Frontal cortex (tissue), 2 donors: Measurements from ENCODE around the gene UBE4A.

DNA sequence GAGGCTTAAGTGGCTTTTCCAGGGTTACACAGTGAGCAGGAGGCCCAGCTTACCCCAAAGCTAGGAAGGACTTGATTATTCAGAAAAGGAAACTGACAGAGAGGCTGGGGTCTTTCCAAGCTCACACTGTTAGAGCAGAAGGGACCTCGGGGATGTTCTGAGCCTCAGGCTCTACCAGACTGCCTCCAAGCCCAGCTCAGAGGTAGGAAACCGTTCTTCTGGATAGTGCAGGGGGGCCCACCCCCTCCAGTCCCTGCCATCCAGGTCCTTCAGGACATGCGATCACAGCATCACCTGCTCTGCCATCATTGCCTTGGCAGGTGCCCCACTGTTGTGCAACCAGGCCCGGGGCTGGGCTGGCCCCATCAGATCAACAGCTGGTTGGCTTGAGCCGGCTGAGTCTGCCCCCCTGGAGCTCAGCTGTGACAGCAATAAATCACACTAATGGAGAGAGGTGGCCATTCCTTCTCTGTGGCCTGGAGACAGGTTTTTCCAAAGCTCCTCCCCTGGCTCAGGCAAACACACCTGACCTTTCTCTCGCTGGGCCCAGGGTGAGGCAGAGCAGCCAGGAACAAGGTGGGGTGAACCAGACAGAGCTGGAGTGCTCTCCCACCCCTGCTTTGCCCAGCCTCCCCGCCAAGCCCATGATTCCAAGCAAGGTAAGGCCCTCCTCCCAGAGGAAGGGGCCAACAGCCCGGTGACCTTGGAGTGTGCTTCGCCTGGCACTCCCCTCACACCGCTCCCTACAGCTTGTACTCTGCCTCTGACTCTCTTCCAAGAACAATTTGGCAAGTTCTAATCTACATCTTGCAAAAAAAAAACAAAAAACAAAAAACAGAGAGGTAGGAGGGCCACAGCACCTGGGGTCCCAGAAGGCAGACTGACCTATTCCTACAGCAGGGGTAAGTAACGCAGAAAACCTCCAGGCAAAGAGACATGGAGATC, 8.9 kb upstream of the FXYD2 start:
- RAMPAGE, long total RNA, result no peak

GRCh38 chr11:117837326-117838241, 13.0 kb upstream of the FXYD2 start:
- RAMPAGE, long total RNA, result no peak

DNA sequence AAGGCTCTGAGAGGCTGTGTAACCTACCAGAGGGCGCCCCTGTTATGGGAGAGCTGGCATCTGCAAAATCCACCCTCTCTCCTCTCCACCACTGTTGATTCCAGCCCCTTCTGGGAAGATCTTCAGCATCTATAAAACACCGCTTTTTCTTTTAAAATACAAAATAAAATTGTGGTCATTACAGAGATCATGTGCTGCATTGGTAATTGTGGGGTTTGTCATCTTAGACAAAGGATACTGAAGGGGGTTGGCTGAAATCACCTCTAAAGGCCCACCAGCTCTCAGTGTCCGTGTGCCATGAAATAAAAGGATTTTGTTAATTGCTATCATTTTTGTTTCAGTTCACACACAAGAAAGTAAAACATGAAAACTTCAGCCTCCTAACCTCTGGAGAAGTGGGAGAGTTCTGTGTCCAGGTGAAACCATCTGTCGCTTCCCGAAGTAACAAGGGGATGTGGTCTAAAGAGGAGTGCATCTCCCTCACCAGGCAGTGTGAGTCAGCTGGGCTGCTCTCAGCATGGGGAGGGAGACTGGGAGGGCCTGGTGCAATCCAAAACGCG, 7.5 kb downstream of the IL10RA start:
- RAMPAGE, long total RNA, result no peak

- RAMPAGE, long total RNA, result no peak
Measured at GRCh38 chr11:117998726-117999613, 12.8 kb downstream of the IL10RA start.

DNA sequence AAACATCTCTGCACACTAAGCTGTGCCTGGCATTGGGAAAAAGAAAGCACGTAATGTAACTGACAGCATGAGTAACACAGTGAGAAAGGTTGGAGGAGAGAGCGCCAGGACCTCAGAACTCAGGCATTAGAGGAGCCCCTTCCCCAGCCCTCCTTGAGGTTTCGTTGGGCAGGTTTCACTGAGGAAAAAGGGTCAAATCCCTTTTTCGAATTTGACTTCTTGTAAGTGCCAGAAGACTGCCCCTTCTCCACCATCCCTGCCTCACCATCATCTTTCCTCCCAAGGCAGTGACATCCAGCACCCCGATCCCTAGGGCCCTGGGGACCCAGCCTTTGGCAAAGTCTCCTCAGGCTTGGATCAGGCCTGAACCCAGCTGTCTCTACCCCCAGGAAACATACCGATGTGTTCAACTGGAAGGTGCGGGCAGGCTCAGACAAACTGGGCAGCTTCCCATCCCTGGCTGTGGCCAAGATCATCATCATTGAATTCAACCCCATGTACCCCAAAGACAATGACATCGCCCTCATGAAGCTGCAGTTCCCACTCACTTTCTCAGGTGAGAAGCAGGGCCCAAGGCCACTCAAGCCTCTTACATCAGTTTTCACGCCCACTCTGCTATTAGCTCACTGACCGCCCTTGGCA, 26.2 kb upstream of the SMIM35 start:
- RAMPAGE, long total RNA, result no peak

DNA sequence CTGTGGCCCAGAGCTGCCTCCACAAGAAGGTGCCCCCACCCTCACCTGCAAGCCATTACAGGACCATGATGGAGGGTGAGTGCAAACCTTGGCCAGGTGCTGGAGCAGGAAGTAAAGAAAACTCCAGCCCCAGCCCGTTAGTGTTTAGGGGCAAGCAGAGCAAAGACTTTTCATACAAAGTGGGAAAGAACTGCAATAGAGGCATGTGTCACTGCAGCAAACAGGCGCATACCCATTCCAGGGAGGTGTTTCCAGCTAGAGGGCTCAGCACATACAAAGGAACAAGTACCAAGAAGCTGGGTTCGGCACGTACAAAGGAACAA, 26.2 kb downstream of the SCN4B start:
- RAMPAGE, long total RNA, result no peak

- RAMPAGE, long total RNA, result no peak
Measured at GRCh38 chr11:118213672-118214332, 11.0 kb downstream of the JAML start.

DNA sequence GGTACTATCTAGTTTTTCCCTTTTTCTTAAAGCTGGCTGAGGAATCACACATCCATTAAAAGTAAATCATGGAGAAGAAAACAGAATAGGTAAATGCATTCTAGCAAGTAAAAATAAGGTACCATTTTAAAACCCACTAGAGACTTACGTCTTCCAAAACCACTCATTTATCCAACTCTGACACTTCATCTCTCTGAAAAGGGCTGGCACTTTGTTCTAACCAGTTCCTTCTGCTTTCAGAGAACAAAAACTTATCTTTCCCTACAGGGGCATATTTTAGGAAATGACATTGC, 11.3 kb downstream of the MPZL3 start:
- RAMPAGE, long total RNA, result no peak

DNA sequence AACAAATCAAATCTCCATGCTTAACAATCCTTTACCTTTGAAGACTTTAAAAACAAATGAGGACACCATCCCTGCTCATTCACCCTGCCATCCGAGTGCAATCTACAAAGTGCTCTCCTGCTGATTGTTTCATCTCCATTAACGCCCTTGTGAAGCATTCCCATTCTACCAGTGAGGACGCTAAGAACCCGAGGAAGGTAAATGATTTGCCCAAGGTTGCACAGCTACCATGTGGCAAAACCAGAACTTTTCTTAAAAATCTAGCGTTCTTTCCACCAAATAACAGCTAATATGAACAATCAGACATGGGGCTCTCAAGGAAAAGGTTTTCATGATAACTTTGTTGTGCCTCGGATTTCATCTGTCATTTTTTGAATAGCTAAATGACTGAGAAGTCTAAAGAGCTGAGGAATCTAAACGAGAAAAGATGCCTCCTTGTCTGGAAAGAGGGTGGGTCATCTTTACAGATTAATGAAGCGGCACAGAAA, 745 bp upstream of the MPZL2 start:
- RAMPAGE, long total RNA, result no peak

- RAMPAGE, long total RNA, result no peak
Measured at GRCh38 chr11:118305577-118306290, 1.2 kb downstream of the CD3E start.

DNA sequence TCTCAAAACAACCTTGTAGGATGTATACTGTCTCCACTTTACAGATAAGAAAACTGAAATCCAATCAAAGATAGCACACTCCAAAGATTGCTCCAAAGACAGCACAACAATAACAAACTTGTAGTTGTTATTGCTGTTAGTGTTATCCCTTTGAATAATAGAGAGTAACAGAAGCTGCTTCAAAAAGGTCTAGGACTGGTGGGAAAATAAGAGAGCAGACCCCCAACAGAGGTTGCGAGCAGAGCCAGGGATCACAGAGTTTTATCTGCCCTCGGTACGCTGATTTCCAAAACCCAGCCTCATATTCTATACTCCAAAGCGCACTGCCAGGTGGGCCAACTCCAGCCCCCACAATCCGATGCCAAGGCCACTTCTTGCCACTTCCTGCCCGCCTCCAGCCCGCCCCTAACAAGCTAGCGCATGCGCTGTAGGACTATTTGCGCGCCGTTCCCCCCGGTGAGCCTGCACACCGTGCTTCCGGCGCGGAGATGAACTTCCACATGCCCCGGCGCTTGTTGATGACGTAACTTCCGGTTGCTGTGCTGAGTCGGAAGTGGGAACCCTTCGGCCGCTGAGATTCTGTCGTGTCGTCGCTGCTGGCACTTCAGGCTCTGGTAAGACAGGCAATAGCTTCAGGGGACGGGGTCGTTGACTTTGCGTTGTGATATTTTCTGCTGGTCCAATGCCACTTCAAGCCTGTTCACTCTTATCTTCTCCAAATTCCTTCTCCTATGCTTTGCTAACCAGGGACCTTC, at the start of gene UBE4A:
Gene UBE4A (plus strand): TSS at position 540 of the 755 bp plus-strand sequence.
- RAMPAGE, long total RNA, result start-site peak on the plus strand centred at position 557 of the sequence, 36 bp wide, 1,638 and 171 reads in 2 replicates

DNA sequence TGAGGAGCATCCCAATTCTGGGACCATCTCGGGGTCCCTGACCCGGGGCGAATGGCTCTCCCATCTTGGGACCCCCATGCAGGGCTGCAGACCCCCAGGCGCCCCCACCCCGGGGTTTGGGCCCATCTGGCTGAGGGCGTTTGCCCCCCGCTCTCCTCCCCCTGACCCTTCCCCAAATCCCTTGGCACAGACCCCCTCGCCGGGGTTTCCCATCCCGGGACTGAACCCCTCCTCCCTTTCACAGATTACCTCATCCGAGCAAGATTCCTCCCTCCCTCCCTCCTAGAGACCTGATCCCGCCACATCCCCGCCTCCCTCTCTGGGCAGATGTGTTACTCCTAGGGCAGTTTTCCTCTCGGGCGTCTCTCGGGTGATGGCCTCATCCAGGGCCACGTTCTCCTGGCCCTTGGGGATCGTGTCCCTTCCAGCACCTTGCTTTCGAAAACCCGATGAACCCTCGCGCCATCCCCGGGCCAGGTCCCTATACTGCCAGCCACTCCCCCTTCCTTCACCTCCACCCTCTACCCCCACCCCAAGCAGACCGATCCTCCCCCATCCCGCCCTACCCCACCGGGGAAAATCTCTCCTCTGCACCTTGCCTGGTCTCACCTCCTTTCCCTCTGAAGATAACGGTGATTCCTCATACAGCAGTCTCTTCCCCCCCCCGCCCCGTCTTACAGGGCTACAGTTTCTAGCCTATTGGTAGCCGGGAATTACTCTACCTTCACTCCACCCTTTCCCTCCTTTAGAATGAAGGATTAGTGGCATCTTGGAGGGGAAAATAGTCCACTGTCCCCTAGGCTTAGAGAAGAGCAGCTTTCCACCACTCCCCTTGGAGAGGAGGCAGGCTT, 952 bp downstream of the KMT2A start:
- RAMPAGE, long total RNA, result no peak

DNA sequence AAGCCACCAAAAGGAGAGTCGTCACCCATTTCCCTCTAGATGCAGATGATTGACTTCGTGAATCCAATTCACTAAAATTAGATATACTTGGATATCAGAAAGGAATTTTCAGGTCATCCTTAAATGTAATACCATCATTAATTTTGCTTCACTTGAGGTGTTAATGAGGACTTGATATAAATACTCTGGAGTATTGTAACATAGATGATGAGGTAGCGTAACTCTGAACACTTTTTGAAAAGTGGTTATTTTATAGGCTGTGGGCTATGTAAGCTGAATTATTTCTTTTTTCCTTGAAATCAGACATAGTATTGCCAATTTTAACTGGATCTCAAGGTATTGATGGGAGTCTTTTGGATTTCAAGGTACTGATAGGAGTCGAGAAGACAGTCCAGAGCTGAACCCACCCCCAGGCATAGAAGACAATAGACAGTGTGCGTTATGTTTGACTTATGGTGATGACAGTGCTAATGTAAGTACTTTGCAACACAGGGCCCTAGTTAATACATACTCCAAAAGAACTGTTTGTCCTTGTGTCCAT, 31.3 kb upstream of the TTC36 start:
- RAMPAGE, long total RNA, result no peak

GRCh38 chr11:118500811-118501181, 26.5 kb upstream of the TTC36 start:
- RAMPAGE, long total RNA, result no peak

DNA sequence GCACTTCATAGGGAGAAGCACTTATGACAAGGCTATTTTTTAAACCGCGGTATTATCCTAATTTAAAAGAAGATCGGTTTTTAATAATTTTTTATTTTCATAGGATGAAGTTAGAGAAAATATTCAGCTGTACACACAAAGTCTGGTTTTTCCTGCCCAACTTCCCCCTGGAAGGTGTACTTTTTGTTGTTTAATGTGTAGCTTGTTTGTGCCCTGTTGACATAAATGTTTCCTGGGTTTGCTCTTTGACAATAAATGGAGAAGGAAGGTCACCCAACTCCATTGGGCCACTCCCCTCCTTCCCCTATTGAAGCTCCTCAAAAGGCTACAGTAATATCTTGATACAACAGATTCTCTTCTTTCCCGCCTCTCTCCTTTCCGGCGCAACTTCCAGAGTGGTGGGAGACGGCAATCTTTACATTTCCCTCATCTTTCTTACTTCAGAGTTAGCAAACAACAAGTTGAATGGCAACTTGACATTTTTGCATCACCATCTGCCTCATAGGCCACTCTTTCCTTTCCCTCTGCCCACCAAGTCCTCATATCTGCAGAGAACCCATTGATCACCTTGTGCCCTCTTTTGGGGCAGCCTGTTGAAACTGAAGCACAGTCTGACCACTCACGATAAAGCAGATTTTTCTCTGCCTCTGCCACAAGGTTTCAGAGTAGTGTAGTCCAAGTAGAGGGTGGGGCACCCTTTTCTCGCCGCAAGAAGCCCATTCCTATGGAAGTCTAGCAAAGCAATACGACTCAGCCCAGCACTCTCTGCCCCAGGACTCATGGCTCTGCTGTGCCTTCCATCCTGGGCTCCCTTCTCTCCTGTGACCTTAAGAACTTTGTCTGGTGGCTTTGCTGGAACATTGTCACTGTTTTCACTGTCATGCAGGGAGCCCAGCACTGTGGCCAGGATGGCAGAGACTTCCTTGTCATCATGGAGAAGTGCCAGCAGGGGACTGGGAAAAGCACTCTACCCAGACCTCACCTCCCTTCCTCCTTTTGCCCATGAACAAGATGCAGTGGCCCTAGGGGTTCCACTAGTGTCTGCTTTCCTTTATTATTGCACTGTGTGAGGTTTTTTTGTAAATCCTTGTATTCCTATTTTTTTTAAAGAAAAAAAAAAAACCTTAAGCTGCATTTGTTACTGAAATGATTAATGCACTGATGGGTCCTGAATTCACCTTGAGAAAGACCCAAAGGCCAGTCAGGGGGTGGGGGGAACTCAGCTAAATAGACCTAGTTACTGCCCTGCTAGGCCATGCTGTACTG, 3.2 kb upstream of the TTC36 start:
- RAMPAGE, long total RNA, result no peak

DNA sequence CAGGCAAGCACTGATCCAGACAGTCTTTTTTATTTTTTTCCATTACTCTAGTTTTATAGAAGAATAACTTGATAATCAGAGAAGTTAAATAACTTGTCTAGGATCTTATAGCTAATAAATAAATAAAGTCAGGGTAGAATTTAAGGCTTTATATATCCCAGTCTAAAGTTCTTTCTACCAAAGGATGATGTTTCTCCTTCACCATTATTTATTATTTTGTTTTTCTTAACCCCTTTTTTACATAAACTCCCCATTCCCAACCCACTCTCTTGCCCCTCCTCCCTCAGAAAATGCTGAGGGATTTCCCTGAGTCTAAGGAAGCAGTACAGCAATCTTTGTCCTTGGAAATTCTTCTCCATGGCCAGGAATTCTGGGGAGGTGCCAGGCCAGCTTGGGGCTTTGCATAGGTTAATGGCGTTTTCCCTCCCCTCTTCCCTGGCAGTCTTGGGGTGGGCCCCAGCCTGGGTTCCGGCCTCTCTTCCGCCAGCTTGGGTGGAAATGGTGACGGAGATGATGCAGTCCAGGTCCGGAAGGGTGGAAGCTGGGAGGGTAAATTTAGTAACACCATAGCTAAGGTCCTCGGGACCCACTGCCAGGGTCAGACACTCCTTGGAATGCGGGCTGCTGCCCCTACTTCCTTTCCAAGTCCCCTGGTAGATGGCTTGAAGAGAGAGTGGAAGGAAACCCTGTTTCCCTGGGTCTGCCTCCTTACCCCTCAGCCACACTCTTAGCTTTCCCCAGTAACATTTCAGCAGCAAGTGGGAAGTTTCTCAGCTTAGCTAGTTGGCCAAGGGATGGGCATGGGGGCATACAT, 4.9 kb downstream of the PHLDB1 start:
- RAMPAGE, long total RNA, result no peak

DNA sequence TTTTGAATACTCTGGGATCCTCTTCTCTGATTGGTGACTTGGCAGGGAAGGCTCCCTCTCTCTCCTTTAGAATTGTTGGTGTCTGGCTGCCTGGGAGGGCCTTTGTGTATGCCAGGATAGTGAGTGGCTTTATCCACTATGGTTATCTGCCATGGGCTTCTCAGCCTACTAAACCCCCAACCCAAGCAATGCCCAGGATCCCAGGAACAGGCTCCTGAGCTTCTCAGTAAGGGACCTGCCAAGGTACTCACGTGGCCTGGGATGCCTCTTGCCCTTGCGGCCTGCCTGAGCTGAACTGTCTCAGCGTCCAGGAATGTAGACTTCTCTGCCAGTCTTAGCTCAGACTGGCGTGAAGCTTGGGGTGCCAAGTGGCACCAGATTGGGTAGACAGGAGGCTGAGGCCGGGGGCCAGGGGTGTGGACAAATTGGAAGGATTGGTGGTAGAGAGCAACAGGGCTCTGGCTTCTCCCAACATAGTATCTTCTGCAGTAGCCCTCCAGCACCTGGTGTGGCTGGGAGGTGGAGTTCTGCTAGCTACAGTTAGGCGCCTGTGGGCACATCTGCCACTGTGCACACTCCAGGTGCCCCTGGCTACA, 15.5 kb downstream of the PHLDB1 start:
- RAMPAGE, long total RNA, result no peak

DNA sequence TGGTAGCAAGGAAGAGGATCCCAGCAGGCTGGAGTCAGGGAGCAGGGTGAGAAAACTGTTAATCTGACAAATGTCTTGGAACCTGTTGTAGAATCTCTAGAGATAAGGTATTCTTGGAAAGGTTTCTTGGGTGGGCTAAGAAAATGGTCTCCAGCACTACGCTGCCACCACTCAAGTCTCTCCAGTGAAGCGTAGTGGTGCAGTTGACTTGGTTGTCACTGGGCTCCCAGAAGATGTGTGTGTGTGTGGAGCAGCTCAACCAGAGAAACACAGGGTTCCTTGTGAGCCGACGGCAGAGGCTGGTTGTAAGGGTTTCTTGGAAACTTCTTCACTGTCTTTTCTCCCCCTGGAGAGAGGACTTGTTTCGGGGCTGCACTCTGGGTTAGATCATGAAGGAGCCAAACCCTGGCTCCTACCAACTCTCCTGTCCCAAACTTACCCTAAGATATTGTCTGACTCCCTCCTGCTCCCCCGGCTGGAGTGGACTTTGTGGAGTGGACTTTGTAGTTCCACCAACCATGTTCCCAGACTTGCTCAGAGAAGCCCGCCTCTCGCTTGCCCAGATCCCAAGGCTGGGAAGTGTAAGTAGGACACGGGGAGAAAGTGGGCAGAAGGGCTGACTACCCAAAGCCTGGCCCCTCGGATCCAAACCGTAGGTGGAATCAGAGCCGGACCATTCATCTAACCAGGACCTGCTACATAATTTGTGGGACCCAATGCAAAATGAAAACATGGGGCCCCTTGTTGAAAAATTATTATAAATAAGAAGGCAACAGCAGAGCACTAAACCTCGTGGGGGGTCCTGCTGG, 1.1 kb downstream of the CXCR5 start:
- RAMPAGE, long total RNA, result no peak

DNA sequence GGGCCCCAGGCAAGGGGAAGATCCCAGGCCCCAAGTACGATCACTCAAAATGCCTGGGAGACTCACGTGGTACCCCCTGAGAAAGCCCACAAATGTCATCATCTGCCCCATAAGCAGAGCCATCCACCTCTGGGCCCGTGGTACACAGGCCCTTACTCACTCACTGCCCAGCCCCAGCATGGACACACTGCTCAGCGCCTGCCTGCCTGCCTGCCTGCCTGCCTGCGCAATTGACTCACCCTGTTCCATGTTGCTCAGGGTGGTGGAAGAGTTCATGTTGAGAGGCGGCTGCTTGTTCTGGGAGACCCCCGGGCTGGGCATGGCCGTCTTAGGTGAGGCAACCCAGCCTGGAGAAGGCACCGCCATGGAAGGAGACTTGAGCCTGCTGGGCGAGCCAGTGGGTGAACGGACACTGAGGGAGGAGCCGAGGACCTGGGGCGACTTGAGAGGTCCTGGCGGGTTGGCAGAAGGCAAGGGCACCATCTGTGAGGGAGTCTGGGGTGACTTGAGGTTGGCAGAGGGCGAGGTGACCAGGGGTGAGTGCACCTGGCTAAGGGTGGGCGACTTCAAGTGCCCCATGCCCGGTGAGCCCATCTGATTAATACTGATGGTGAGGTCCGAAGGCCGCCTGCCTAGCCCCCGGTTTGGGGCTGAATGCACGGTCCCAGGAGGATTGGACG, 16.8 kb downstream of the CXCR5 start:
- RAMPAGE, long total RNA, result no peak

DNA sequence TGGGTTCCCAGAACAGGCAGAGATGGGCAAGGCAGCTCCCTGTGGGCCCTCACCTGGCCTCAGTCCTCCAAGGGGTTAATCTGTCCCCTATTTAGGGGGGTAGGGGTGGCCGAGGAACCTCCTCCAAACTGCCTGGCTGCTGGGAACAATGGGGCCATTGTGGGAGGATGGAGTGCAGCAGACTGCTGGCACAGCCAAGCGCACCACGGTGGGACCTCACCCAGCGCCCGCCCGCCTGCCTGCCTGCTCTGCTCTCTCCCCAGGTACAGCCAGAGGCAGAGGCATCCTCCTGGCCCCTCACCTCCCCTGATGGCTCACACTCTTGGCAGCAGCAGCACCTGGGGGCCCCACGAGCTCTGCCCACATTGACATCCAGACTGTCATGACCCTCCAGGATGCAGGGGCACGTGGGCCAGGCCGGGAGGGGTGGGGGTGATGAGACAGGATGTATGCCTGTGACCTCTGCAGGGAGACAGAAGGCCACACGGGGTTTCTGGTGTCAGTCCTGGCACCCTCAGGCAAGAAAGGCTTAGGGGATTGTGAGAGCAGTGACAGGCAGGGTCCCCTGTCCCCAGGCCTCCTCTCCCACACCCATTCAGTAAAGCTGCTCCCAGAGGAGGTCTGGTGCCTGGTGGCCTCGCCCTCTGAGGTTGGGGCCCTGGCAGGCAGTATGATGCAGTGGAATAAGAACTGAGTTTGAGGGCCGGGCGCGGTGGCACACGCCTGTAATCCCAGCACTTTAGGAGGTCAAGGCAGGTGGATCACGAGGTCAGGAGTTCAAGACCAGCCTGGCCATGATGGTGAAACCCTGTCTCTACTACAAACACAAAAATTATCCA, 11.4 kb downstream of the BCL9L start:
- RAMPAGE, long total RNA, result no peak